Measurements from ENCODE around the gene UFL1.

GRCh38 chr6:90469847-90470273, 117.0 kb downstream of the MAP3K7 start:
- RRBS, result no CpG with 5 or more reads among the region's 2 CpGs

GRCh38 chr6:90479192-90479537, 107.7 kb downstream of the MAP3K7 start:
- RRBS, result no CpG with 5 or more reads among the region's 7 CpGs

DNA sequence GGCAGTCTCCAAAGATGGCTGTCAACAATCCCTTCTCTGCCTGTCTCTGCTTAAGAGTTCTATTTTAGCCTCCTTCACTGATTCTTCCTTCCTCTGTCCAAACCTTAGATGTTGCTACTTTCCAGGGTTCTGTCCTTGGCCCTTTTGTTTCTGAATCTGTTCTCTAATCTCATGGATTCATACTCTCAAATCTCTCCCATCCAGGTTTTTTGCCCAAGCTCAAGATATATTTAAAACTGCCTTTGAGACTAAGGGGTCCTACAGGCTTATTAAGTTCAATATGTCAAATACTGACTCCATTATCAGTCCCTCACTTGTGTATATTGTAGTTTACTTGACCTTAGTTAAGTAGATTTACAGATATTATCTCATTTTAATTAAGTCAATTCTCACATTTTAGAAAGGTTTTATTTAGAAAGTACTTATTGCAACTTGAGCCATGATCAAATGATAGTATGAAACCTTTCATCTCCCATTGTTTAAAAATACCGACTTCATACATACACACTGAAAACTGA, 7.5 kb downstream of the MAP3K7 start:
- RRBS, result no CpG with 5 or more reads among the region's 1 CpG

GRCh38 chr6:90701242-90701700, 114.4 kb upstream of the MAP3K7 start:
- RRBS, result no CpG with 5 or more reads among the region's 5 CpGs

GRCh38 chr6:90836470-90836790, 249.6 kb upstream of the MAP3K7 start:
- RRBS, result no CpG with 5 or more reads among the region's 7 CpGs

- RRBS, result no CpG with 5 or more reads among the region's 4 CpGs
Observed at GRCh38 chr6:95551766-95552270, 25.5 kb upstream of the MANEA start.

DNA sequence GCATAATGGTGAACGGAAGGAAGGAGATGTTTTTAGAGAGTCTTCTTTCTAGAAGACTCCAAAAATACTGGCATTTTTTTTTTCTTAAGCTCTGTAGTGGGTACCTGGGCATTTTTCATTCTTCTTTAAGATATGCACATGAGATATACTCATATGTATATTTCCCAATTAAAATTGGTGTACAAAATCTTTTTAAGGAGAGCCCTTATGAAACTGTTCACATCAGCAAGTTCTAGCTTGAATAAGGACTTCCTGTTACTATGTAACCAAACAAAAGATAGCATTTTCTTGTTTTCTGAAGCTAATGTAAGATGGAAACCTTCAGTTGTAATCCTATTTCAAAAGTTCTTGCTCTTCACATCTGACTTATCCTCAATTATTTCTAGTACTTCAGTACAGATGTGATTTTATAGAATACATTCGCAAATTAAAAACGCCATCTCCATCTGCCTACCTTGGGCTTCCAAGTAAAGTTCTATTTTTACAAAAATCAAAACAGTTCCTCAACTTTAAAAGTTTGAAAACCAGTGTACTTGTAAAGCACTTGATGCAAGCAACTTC, 616 bp upstream of the MANEA start:
- RRBS, result no CpG with 5 or more reads among the region's 3 CpGs

- RRBS, result no CpG with 5 or more reads among the region's 1 CpG
Observed at GRCh38 chr6:96186675-96186944, 170.8 kb downstream of the FUT9 start.

- RRBS, result no CpG with 5 or more reads among the region's 51 CpGs
Observed at GRCh38 chr6:96521028-96521948, at the start of gene UFL1. Gene UFL1, plus strand, starts transcription at chr6:96521806.

DNA sequence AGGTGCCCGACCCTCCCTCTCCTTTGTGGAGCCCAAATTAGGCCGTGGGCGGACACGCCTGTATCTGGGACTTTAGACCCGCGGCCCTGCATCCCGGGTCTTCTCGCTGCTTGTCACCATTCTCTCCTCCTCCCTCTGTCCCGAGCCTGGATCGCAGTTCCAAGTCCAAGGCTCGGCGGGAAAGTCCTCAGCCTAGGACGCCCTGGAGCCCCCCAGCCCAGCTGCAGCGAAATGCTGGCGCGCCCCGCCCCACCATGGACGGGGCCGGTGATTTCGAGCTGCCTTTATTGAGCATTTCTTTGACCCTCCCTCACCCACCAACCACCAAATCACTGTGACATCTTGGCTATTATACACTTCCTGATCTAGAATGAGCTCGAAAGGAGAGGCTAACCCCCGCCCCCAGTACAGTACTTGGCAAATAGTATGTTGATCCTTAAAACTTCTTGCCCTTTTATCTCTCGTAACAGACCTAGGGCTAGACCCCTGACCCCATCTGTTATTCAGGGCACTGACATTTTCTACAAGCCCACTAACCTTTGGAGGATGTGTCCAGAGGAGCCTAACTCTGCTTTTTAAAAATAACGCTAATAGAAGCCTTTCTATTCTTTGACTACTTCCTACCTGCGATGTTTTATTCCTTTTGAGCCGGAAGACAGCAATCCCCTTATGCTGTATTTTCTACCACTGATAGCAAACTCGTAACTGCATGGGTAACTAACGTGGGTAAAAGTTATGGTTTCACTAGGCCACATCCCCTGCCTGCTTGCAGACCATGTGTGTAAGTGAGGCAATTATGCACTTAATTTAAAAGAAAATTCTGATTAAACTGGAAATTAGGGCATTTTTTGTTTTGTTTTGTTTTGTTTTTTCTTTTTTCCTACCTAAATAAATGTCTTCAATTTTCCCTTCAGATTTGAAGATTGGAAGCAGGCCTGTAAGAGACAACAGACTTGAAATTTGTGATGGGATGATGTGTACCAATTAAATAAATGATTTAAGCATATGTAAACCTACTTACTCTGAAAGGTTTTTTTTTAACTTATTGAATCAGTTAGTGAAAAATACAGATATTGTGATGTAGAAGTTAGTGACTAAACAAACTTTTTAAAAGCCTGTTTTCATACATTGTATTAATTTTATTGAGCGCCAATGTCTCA, 723 bp downstream of the UFL1 start:
- RRBS, result no CpG with 5 or more reads among the region's 29 CpGs

GRCh38 chr6:96601659-96602014, 38.7 kb downstream of the FHL5 start:
- RRBS, result no CpG with 5 or more reads among the region's 5 CpGs

DNA sequence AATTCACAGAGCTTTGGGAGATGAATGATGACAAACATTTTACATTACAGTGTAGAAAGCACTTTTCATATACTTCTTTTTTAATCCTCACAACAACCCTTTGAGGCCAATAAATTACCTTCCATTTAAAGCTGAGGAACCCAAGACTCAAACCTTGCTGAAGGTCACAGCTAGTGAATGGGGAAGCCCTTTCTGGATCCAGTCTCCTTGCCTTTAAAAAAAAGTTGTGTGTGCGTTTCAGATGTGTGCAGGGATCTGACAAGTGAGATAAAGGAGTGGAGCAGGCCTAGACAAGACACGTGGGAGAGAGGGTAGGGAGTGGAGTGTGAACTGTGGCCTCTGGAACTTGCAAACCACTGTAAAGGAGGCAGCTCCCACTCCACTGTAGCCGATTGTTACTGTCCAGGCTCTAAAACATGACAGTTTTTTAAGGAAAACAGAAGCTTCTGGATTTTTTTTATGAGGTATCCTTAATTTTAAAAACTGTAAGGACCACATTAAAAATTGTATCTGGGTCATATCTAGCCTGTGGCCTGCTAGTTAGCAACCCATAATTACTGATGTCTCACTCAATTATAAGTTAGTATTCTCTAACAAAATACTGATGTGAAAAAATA, 1.9 kb downstream of the KLHL32 start:
- RRBS, result no CpG with 5 or more reads among the region's 3 CpGs

- RRBS, result no CpG with 5 or more reads among the region's 5 CpGs
Observed at GRCh38 chr6:98036475-98036900, 753.5 kb upstream of the MMS22L start.

- RRBS, result no CpG with 5 or more reads among the region's 4 CpGs
Observed at GRCh38 chr6:98937892-98938407, 9.8 kb downstream of the FBXL4 start.

DNA sequence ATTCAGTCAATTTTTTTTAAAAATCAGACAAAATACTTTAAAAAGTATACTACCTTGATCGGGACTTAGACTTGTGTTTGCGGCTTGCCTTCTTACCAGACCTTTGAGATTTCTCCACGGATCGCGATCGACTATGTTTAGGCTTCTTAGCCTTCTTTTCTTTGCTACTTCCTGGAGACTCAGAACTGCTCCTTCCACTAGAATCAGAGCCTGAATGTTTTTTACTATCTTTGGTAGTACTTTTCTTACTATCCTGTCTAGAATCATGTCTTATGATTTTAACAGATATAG, 6.4 kb upstream of the COQ3 start:
- RRBS, result no CpG with 5 or more reads among the region's 6 CpGs

- RRBS, result no CpG with 5 or more reads among the region's 3 CpGs
Observed at GRCh38 chr6:99520606-99520845, 323 bp upstream of the TSTD3 start.

DNA sequence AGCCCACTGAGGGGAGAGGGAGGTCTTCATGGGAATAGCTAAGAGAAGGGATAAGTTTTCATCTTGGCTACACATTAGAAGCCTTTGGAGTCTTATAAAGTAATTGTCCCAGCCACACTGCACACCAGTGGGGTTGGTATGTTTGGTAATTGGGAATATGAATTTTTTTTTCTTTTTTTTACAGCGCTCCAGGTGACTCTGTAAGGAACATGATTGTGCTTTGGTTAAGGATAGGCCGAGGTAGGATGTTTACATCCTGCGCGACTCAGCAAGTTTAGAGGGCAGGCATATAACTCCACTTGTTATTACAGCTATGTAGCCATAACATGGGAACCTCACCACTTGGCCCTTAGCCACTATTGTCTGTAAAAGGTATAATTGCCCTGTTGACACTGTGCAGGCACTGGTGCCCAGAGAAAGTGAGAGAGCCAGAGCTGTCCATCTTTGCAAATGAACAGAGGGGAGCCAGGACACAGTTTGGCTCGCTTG, 172.9 kb downstream of the MCHR2 start:
- RRBS, result no CpG with 5 or more reads among the region's 5 CpGs

GRCh38 chr6:100460609-100461275, 4.0 kb downstream of the SIM1 start:
- RRBS, result no CpG with 5 or more reads among the region's 11 CpGs

GRCh38 chr6:100482555-100483163, 17.9 kb upstream of the SIM1 start:
- RRBS, result no CpG with 5 or more reads among the region's 2 CpGs

DNA sequence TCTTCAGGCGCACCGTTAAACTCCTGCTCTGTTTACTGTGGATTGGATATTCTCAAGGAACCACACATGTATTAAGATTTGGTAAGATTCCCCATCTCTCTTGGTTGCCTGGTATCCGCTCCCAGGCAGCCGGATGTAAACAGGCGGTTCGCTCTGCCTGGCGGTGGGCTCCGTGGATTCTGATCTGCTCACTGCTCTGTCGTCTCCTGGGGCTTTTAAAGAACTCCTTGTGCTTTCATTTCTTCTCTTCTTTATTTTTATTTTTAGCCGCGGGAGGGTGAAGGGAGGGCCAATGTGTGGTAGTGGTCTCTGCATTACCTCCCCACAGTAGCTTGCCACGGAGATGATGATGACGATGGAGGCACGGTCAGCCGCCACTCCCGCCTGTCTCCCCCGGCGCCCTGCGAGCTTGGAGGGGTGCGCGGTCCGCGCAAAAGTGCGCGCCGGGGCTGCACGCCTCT, 5.8 kb downstream of the GRIK2 start:
- RRBS, result 91% methylated on average over 10 of the region's 27 CpGs